Skeletal muscle cell (primary cell): ENCODE results near the gene EEF1E1.

GRCh38 chr6:6865610-6865849 lies 242.2 kb upstream of the RREB1 start:
- RRBS: no CpG with 5 or more reads among the region's 4 CpGs

DNA sequence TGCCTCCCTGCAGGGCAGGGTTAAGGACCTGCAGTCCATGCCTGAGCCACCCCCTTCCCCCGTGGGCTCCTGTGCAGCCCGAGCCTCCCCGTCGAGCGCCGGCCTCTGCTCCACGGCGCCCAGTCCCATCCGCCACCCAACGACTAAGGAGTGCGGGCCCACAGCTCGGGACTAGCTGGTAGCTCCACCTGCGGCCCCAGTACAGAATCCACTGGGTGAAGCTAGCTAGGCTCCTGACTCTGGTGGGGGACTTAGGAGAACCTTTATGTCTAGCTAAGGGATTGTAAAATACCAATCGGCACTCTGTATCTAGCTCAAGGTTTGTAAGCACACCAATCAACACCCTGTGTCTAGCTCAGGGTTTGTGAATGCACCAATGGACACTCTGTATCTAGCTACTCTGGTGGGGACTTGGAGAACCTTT lies 167.4 kb upstream of the RREB1 start:
- RRBS: no CpG with 5 or more reads among the region's 14 CpGs

- RRBS: no CpG with 5 or more reads among the region's 6 CpGs
Measured at GRCh38 chr6:6998176-6998556, 109.6 kb upstream of the RREB1 start.

GRCh38 chr6:7008426-7009036 lies 99.2 kb upstream of the RREB1 start:
- RRBS: no CpG with 5 or more reads among the region's 7 CpGs

DNA sequence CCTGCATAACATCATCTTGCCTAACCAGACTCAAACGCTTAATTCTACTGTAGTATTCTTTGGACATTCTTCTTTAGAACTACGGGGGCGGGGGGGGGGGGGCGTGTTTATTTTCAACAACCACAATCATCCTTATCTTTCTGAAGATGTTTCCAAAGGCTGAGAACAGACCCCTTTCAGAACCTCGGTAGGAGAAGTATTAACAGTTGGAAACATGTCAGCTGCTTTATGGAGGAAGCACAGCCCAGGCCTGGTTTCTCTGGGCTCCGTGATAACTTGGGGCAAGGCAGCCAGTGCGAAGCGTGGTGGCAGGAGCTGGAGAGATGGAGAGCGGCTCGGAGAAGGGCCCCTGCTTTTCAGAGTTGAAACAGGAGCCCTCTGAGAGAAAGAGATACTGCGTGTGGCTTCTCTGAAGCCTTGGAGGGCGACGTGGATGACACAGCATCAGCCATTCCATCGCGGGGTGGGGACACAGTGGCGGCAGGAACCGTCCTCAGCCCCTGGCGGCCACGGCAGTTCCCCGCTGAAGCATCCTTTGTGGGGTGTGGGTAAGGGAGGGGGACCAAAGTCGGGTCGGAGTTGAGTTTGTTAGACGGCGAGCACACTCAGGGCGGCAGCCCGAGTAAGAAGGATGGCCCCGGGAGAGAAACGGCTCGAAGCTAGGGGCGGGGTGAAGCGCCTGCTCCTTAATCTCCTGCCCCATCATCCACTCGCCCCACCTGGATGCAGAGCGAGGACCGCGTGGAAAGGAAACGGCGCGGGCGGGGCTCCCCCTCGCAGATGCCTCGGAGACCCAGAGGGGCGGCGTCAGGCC lies 1.1 kb upstream of the RREB1 start:
- RRBS: no CpG with 5 or more reads among the region's 43 CpGs

GRCh38 chr6:7115249-7115990 lies 7.7 kb downstream of the RREB1 start:
- RRBS: no CpG with 5 or more reads among the region's 12 CpGs

GRCh38 chr6:7139013-7139615 lies 31.4 kb downstream of the RREB1 start:
- RRBS: no CpG with 5 or more reads among the region's 2 CpGs

- RRBS: no CpG with 5 or more reads among the region's 8 CpGs
Measured at GRCh38 chr6:7198656-7199520, 91.1 kb downstream of the RREB1 start.

DNA sequence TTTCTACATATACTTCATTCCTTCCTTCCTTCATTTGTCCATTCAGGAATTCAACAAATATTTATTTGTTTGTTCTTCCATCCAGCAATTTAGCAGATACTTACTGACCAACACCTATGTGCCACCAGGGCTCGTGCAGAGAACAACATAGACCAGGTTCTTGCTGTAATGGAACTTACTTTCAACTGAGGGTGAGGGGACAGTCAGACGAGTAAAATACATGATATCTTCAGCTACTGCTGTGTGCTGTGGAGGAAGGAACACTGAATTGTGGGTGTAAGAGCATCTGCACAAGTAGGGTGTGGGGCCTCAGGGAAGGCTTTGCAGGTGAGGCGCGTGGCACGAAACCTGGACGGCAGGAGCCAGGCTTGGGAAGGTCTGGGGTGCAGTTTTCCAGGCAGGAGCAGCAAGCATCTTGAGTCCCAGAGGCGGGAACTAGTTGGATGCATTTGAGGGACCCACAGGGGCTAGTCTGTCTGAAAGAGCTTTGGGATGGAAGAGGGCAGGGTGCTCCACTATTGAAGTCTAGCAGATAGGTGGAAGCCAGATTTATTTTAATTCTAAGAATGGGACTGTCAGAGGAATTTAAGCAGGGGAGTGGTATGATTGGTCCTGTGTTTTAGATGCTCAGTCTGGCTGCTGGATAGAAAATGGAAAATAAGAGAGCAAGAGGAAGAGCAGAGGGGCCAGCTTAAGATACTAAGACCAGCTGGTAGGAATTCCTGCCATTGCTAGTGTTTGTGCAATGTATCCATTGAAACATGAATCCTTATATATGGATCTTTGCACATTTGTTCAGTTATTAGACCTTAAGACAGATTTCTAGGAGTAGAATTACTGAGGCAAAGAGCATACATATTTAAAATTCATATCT lies 98.9 kb downstream of the RREB1 start:
- RRBS: no CpG with 5 or more reads among the region's 7 CpGs

DNA sequence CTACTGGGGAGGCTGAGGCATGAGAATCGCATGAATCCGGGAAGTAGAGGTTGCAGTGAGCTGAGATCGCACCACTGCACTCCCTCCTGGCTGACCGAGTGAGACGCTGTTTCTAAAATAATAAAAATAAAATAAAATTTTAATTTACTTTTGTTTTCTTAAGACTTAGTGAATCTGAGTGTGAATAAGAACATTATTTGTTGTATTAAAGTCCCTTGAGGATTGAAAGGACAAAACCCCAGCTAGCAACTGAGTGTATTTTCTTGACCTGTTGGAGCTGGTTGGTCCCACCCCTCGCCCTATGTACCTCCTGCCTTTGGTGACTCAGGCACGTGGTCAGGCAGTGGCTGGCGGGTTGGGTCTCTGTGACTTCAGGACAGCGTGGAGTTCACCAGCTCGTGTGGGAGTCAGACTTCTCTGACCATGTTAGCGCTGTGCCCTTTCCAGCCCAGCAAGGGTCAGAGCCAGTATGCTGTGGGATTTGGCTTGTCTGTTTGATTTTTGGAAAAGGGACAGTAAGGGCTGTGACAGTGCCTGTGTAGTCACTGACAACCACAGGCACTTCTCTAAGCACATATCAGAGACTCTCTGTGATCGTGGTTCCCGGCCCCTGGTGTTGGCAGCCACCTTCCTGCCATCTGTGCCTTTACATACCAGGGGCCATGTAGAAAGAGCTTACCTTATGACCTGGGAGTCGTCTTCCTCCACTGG lies 93.7 kb downstream of the SSR1 start:
- RRBS: no CpG with 5 or more reads among the region's 14 CpGs

GRCh38 chr6:7250031-7250508 lies 62.9 kb downstream of the SSR1 start:
- RRBS: no CpG with 5 or more reads among the region's 5 CpGs

GRCh38 chr6:7513361-7514003 lies 28.0 kb upstream of the DSP start:
- RRBS: no CpG with 5 or more reads among the region's 7 CpGs

- RRBS: no CpG with 5 or more reads among the region's 5 CpGs
Measured at GRCh38 chr6:7642672-7643136, 52.7 kb downstream of the SNRNP48 start.

GRCh38 chr6:7879417-7879754 lies 31.2 kb downstream of the TXNDC5 start:
- RRBS: no CpG with 5 or more reads among the region's 7 CpGs

DNA sequence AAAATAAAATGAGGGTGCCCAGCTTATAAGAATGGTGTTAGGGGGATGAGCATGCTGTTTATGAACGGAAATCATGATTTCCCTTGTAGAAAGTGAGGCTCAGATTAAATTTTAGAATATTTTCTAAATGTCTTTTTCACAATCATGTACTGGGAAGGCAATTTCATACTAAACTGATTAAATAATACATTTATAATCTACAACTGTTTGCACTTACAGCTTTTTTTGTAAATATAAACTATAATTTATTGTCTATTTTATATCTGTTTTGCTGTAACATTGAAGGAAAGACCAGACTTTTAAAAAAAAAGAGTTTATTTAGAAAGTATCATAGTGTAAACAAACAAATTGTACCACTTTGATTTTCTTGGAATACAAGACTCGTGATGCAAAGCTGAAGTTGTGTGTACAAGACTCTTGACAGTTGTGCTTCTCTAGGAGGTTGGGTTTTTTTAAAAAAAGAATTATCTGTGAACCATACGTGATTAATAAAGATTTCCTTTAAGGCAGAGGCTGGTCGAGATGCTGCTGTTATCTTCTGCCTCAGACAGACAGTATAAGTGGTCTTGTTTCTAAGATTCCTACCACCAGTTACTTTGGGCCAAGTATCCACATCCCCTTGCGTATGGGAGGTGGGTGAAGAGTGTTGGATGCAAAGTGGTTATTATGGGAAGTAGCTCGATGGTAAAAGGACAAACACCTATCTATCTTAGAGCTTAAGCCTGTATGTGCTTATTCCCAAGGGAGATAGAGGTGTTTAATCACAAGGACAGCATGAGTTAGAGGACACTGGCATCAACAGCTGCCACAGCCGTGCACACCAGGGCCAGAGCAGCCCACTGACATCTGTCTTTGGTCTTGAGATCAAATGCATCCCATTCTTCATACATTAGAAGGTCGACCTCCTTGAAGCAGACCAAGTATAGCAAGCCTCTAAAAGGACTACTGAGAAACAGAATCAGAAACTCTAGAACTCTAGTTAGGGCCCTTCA lies 29.1 kb downstream of the TXNDC5 start:
- RRBS: no CpG with 5 or more reads among the region's 8 CpGs

- RRBS: no CpG with 5 or more reads among the region's 6 CpGs
Measured at GRCh38 chr6:8082723-8083680, 18.8 kb upstream of the BLOC1S5 start.

GRCh38 chr6:8101710-8102875 lies at the start of gene EEF1E1:
TSS of gene EEF1E1 (minus strand) at chr6:8102548.
- RRBS: 2% methylated on average over 4 of the region's 55 CpGs

- RRBS: no CpG with 5 or more reads among the region's 6 CpGs
Measured at GRCh38 chr6:8165118-8165317, 62.7 kb upstream of the EEF1E1 start.

GRCh38 chr6:8670703-8671289 lies 235.5 kb upstream of the SLC35B3 start:
- RRBS: no CpG with 5 or more reads among the region's 2 CpGs

- RRBS: no CpG with 5 or more reads among the region's 11 CpGs
Measured at GRCh38 chr6:8983088-8983466, 547.7 kb upstream of the SLC35B3 start.